Cardiac muscle cell (in vitro differentiated cells and primary cell): ENCODE data around the genes OR2F1, OR6B1, OR2A5, OR2A14 and TPK1.

- RAMPAGE, long total RNA, result no peak
- RRBS, result no CpG with 5 or more reads among the region's 9 CpGs
Observed at GRCh38 chr7:143477877-143478217, 174 bp downstream of the TAS2R41 start.

DNA sequence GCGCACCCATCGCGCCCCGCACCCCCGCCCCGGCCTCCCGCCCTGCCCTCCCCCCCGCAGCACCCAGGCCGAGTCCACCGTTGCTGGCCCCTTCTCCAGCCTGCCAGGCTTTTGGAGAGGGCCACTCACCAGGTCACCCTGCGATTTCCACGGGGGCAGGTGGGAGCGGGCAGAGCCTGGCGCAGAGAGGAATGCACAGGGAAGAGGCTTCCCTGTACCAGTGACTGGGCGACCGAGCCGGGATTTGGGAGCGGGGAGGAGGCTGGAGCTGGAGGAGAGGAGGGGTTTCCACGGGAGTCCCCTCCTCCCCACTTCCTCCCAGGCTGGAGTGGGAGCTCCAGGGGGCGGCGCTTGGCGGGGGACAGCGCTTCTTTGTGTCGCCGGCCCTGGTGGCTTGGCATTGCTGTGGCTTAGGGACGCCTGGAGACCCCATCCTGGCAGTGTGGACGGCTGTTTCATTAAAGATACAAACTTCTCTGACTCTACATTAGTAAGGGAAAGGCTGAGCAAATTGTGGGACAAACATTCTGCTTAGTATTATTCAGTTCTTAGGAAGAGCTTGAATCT lies 19.3 kb downstream of the TCAF1 start:
- RAMPAGE, long total RNA, result start-site peak on the minus strand centred at position 269 of the sequence, 113 bp wide, 33 and 43 reads in 2 replicates
- RRBS, result no CpG with 5 or more reads among the region's 27 CpGs

- RAMPAGE, long total RNA, result no peak
- RRBS, result no CpG with 5 or more reads among the region's 5 CpGs
Observed at GRCh38 chr7:143906769-143907300, 4.9 kb upstream of the TCAF1 start.

GRCh38 chr7:143954465-143955075 lies at the start of gene OR2F1:
OR2F1 (plus strand) TSS chr7:143954844.
- RAMPAGE, long total RNA, result no peak
- RRBS, result no CpG with 5 or more reads among the region's 4 CpGs

- RAMPAGE, long total RNA, result no peak
- RRBS, result no CpG with 5 or more reads among the region's 4 CpGs
Observed at GRCh38 chr7:143999875-144000474, at the start of gene OR6B1. OR6B1 (plus strand) TSS chr7:144000320.

DNA sequence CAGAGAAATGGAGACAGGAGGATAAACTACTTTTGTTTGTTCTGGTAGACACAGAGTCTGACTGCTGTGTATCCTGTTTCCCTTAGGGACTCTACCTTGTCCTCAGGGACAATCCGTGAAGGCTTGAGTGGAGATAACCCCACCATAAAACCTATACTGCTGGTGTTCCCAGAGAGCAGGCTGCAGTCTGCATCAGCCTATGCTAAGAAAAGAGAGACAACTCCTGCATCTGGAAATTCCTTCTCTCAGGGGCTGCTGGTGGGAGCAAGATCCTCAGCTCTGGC lies at the start of gene OR2A5:
Gene OR2A5, plus strand, starts transcription at position 179 of the 284 bp plus-strand sequence.
- RAMPAGE, long total RNA, result no peak
- RRBS, result no CpG with 5 or more reads among the region's 1 CpG

GRCh38 chr7:144122904-144123474 lies at the start of gene OR2A14:
OR2A14 (plus strand) TSS chr7:144123176.
- RAMPAGE, long total RNA, result no peak
- RRBS, result no CpG with 5 or more reads among the region's 4 CpGs

- RAMPAGE, long total RNA, result no peak
- RRBS, result no CpG with 5 or more reads among the region's 5 CpGs
Observed at GRCh38 chr7:144255466-144255856, 9.1 kb downstream of the OR2A7 start.

- RAMPAGE, long total RNA, result no peak
- RRBS, result no CpG with 5 or more reads among the region's 3 CpGs
Observed at GRCh38 chr7:144363025-144363393, 7.8 kb downstream of the ARHGEF5 start.

GRCh38 chr7:144835157-144836273 lies at the start of gene TPK1:
TPK1 (minus strand) TSS chr7:144836053.
- RAMPAGE, long total RNA, result start-site peak on the minus strand at chr7:144835985-144836053, 46 and 80 reads in 2 replicates
- RRBS, result 2% methylated on average over 43 of the region's 93 CpGs

DNA sequence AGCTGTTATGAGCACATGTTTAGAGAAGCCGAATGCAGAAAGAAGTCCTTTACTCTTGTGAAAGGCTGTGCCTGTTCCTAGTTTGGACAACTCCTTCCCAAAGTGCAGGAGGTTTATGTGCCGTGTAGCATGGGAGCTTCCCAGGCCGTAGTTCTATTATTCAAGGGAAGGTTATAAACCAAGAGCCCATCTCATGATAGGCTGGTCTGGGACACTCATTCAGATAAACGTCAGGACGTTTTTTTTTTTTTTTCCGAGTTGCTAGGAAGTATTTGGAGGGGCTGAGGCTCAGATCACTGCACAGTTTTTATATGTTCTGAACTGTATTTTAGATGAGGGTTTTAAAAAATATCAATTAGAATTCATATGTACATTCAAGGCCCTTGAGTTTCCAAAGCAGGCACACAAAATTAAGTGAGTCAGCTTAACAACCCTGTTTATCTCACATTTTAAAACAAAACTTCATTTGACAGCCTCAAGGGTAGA lies 593.0 kb upstream of the CNTNAP2 start:
- RAMPAGE, long total RNA, result no peak
- RRBS, result no CpG with 5 or more reads among the region's 6 CpGs

DNA sequence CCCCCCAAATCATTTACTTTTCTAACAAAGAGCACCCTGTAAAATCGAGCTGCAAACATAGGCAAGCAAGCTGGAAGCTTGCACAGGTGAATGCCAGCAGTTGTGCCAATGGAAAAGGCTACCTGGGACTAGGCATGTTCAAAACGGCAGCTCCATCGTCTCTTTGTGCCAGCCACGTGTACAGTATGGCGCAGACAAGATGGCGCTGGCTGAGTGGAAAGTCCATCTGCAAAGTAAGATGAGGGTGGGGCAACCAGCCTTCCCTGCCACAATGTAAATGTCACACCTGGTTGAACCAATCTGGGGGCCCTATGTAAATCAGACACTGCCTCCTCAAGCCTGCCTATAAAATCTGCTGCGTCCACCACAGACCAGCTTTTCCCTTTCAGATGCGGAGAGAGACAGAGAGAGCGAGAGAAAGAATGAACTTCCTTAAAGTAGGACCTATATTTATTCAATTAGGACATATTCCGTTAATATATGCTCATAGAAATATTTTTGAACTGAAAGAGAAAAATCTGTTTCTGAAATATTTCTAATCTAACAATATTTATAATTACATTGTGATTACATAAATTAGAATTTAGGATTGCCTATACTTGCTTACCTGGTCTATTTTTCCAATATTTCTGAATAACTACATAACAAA lies 18.4 kb upstream of the C7orf33 start:
- RAMPAGE, long total RNA, result no peak
- RRBS, result no CpG with 5 or more reads among the region's 10 CpGs

DNA sequence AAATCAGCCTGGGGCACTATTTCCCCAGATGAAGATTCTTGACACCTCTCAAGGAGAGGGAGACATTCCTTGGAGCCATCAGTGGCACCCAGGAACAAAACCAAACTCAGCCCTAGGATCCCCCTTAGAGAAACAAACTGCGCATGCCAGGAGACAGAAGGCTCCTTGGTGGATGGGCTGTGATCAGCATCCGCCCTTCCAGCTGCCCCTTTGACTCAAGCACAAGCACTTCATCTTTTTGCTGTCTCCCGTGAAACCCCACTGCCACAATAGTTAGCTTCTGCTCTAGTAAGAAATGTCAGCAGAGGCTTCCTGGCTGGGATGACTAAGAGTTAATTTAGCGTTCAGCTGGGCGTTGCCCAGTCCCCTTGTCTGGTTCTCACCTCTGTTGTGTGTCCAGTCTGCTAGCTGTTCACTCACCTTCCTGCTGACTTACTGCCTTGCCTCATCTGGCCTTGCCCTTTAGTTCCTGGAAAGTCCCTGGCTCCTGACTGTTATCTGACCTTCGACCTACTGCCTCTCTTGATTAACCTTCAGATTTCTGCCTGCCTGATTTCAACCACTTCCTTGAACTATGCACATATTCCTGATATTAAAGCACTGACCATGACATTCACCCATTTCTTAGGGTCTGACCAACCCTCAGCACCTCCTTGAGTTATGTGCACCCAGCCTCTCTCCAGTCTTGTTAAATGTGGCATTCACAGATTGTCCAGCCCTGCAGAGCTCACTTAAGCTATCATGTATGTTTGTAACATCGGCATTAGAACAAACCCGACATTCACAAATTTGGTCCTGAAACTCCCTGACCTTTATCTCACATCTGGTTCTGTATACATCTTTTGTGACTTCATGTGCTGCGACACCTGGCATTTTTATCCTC lies 30.2 kb downstream of the C7orf33 start:
- RAMPAGE, long total RNA, result no peak
- RRBS, result no CpG with 5 or more reads among the region's 9 CpGs

- RAMPAGE, long total RNA, result no peak
- RRBS, result no CpG with 5 or more reads among the region's 6 CpGs
Observed at GRCh38 chr7:148664282-148664685, 34.4 kb upstream of the CUL1 start.

DNA sequence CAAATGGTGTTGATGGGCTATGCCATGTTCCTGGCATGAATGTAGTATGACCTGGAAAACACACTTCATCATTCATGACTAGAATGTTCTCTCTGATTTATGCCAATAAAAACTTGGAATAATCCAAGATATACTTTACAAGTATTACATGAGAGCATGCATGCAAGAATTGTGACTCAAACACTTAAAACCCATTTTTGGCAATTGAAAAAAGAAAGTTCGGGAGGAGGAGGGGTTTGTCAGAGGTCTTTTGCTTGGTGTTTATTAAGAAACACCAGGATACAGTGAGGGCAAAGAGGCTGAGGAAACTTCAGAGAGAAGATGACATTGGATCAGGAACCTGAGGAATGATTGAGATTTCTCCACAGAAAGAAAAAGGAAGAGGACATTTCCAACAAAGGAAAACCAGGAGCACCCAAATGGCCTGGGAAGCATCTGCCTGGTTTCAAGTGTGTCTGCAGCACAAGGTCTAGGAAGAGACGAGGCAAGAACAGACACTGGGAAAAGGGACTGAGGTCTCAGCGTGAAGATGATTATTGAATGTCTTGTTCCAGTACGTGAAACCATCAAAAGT lies 10.1 kb upstream of the CUL1 start:
- RAMPAGE, long total RNA, result no peak
- RRBS, result no CpG with 5 or more reads among the region's 4 CpGs

- RAMPAGE, long total RNA, result no peak
- RRBS, result no CpG with 5 or more reads among the region's 1 CpG
Observed at GRCh38 chr7:148774383-148774978, 75.8 kb downstream of the CUL1 start.

DNA sequence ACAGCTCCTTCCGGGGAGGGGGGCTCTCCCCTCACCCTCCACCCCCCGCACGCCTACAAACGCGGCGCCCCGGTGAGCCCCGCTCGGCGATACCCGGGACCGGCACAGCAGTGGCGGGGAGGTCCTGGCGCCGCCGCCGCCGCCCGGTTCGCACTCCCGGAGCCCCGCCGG lies 239 bp downstream of the EZH2 start:
- RAMPAGE, long total RNA, result no peak
- RRBS, result 3% methylated on average over 15 of the region's 23 CpGs

- RAMPAGE, long total RNA, result no peak
- RRBS, result 7% methylated on average over 3 of the region's 41 CpGs
Observed at GRCh38 chr7:148940483-148941378, 56.6 kb upstream of the EZH2 start.

DNA sequence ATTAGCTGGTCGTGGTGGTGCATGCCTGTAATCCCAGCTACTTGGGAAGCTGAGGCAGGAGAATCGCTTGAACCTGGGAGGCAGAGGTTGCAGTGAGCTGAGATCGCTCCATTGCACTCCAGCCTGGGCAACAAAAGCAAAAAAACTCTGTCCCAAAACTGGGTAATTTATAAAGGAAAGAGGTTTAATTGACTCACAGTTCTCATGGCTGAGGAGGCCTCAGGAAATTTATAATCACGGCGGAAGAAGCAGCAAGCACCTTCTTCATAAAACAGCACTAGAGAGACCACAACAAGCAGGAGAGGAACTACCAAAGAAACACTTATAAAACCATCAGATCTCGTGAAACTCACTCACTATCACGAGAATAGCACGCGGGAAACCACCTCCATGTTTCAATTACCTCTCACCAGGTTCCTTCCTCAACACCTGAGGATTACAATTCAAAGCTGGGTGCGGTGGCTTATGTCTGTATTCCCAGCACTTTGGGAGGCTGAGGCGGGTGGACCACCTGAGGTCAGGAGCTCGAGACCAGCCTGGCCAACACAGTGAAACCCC lies 48.5 kb downstream of the PDIA4 start:
- RAMPAGE, long total RNA, result no peak
- RRBS, result no CpG with 5 or more reads among the region's 12 CpGs

- RAMPAGE, long total RNA, result no peak
- RRBS, result no CpG with 5 or more reads among the region's 9 CpGs
Observed at GRCh38 chr7:149000354-149000933, 27.9 kb downstream of the PDIA4 start.